Right ventricle myocardium (tissue), 1 donor: ENCODE data around the genes PVALEF and BAHCC1.

DNA sequence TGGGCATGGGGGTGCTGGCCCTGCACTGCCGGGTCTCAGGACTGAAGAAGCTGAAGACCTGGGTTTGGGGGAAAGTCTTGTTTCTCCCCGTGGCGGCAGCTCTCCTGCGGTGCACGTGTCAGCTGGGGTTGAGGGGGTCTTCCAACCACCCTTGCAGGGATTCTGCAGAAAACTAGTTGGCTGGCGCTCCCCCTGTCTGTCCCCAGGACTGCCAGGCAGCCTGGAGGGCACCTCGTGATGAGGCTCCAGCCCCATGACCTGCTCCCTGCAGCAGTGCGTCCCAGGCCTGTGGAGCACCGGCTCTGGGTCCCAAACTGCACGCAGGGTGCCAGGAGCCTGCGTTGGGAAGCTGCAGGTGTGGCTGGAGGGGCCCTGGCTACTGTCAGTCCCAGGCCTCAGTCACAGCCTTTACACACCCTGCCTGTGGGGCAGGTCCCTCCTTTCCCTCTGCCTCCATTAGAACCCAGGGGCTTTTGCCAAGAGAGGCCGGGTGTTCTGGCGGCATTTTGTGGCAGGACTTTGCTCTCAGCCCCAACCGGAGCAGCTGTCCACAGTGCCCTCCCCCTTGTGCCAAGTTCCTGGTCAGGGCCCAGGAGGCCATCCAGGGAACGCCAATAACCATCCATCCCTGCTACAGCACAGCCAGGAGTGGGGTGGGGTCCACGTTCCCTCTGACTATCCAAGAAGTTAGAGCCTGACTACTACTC, 9.1 kb downstream of the CHMP6 start:
- PRO-cap, 2 experiments = no peak in any of the 2 experiments

GRCh38 chr17:81065889-81066637, 31.1 kb downstream of the BAIAP2 start:
- PRO-cap, 2 experiments = no peak in any of the 2 experiments

GRCh38 chr17:81070752-81071224, 35.8 kb downstream of the BAIAP2 start:
- PRO-cap, 2 experiments = no peak in any of the 2 experiments

- PRO-cap, 2 experiments = no peak in any of the 2 experiments
These were observed 63.9 kb upstream of the PVALEF start for GRCh38 chr17:81101400-81101749.

DNA sequence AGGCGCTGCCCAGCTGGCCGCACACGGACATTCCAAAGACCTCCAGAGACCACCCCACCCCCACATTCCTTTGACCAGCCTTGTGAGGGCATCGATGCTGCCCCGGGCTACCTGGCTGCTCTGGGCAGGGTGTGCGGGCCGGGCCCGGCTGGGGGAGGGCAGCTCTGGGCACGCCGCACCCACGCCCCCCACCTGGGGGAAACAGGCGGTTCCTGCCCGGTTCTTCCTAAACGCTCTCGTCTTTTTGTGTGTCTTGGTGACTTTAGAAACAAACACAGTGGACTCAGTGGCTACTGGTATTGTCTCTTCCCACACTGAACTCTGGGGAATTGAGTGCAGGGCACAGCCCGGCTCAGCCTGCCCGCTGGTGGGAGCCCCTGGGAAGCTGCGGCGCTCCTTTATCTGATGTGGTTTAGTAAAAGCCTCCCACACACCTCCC, 55.5 kb upstream of the PVALEF start:
- PRO-cap, 2 experiments = no peak in any of the 2 experiments

GRCh38 chr17:81112981-81113565, 52.2 kb upstream of the PVALEF start:
- PRO-cap, 2 experiments = no peak in any of the 2 experiments

DNA sequence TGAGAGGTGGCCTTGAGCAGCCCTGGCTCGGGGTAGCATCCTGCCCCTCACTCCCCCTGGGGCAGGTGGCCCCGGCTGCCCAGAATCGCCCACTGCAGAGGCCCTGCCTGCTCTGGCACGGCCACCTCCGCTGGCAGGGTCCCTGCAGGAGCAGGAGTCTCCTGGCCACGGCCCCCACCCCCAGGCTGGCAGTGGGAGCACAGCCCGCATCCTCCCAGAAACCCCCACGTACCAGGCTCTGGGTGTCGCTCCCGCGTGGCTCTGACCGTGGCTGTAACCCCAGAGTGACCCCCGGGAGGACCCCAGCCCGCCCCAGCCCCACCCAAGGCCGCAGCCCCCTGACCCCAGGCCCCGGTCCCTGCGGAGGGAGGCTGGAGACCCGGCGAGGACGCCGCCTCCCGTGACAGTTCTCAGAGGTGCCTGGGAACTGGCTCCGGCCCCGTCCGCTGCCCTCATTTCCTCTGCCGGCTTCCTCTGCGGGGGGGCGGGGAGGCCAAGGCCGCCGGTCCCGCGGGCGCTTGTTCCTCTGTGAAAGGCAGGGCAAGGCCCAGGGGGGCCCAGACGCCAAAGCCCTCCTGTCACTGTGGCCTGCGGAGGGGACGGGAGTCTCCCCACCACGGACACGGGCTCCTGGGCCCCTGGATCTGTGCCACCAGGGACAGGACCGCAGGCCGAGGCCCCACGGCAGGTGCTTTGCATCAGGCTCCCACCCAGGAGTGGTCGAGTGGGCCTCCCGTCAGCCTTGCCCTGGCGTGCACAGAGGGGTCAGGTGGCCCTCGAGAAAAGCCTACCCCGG, 5.1 kb upstream of the PVALEF start:
- PRO-cap, 2 experiments = peak in 2 of 2 experiments; most common plus-strand start position 487 of the sequence (in 1); most common minus-strand start position 381 of the sequence (in 2)

- PRO-cap, 2 experiments = no peak in any of the 2 experiments
These were observed at the start of gene PVALEF for GRCh38 chr17:81164815-81165598. Gene PVALEF (plus strand): TSS chr17:81165507.

DNA sequence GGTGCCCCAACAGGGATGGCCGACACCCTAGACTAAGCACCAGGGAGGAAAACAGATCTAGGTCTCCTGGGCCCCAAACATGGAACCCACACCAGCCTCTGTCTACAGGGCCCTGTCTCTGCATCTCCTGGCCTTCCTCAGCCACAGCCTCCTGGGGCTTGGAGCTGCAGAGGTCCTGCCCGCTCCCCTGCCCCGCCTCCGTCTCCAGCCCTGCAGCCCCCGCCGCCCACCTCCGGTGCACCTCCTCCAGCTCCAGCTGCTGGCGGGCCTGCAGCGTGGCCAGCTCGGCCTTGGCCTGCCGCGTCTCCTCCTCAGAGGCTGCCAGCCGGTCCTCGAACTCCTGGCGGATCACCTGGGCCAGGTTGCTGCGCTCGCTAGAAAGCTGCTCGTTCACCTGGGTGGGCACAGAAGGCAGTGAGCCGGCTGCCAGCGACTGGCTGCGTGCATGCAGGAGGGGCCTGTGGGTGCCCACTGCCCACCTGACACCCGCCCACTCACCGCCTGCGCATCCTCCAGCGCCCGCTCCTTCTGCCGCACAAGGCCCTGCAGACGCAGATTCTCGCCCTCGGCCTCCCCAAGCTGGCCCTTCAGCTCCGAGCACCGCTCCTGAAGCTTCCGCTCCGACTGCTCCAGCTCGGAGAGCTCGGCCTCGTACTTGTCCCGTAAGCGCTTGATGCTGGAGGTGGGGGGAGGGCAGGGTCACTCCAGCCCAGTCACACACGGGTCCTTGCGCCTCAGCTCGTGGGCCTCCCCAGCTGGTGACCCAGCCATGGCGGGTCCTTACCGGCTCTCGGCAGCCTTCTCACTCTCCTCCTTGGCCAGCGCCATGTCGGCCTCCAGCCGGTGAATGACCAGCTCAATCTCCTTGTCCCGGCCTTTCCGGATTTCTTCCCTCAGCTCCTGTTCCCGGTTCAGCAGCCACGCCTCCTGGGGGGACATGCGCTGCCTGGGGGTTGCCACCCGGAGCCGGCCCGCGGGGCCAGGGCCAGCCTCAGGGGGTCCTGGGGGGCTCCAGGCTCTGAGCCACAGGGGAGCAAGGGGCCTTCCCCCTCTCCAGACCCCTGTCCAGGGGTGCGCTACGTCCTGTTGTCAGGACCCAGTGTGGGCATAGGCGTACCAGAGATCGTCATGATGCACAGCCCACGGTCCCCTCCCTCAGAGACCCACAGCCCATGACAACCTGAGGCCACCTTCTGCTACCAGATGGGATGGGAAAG, 24.8 kb upstream of the AATK start:
- PRO-cap, 2 experiments = no peak in any of the 2 experiments

- PRO-cap, 2 experiments = no peak in any of the 2 experiments
These were observed 35.6 kb upstream of the SLC38A10 start for GRCh38 chr17:81330593-81331235.

- PRO-cap, 2 experiments = peak in 2 of 2 experiments; most common plus-strand start chr17:81386982 (in 2); most common minus-strand start chr17:81386919 (in 2)
These were observed 8.2 kb upstream of the BAHCC1 start for GRCh38 chr17:81386850-81387731.

DNA sequence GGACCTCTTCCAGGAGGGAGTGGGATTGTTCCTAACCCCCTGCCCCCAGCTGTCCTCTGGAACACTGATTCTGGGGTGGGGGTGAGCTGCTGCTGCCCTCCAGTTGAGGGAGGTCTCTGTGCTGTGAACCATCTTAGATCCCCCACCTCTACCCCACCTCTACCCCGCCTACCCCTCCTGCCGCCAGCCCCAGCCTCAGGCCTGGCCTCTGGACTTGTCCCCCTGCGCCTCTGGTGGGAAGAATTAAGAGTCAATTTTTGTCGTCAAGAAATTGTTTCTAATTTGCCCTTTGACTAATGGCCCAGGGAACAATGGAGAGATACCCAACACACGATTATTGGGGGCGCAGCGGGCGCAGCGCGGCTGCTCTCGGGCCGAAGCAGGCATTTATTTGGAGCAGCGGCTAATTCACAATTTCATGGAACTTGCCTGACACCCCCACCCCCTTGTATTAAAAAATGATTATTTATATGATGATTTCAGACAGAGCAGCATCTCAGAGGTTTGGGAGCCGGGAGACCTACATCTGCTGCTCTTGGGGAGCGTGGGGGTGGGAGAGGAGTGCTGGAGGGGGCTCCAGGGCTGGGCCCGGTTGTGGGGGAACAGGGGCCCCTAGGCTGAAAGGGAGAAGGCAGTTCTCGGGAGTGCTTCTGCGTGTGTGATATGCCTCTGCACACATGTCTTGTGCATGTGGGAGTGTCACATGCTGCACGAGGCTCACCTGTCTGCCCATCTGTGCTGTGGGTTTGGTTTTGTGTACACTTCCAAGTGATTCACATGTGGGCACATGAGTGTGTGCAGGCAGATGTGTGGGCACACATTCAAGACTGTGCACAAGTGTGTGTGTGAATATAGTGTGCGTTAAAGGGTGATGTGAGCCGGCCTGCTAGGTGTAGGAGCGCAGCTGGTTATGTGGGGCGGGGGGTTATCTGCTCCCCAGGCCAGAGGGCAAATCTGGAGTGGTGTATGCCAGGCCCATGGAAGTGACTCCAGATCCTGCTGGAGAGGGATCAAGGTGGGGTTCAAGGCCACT, 4.2 kb upstream of the BAHCC1 start:
- PRO-cap, 2 experiments = no peak in any of the 2 experiments

GRCh38 chr17:81391779-81392524, 3.3 kb upstream of the BAHCC1 start:
- PRO-cap, 2 experiments = peak in 2 of 2 experiments; most common plus-strand start chr17:81392308 (in 2); most common minus-strand start chr17:81392115 (in 2)

DNA sequence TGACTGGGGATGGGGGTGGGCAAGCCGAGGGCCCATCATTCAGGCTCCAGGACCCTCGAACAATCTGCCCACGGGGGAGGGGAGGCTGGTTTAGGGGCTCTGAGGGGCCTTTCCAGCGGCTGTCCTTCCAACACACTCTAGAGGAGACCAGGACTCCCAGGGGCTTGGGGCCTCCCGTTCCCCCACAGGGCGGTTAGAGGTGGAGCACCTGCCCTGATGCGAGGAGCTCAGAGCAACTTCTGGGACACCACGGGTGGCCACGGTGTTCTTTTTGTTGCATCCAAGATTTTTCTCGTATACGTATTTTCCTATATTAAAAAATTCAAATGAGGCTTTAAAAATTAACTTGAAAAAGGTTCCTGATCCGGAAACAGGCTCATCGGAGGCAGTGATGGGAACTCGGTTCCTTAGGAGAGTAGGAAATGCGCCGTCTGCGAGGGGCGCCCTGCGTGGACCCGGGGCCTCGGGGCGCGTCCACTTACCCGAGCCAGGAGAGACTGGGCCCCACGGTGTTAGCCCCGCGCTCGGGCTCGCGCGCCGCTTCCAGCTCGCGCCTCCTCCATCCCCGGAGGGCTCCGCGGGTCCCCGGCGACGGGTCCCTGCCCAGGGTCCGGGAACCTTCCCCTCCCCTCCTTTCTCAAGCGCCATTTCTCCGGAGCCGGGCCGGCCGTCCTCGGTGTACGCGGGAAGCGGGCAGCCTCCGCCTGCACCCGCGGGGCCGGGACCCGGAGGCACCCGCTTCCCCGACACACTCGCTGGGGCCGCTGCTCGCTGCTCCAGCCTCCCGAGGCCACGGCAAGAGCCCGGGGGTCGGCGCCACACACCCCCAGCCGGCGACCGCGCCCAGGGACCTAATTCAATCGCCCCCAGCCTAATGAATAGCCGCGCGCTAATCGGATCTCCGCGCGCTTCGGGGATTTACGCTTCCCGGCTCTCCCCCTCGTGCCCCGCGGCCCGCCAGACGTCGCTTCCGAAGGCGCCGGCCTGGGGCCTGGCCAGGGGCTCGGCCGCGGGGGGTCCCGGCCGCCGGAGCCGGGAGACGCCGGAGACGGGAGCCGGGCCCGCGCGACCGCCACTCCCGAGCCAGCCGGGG, 2.3 kb upstream of the BAHCC1 start:
- PRO-cap, 2 experiments = no peak in any of the 2 experiments

GRCh38 chr17:81394799-81395746, at the start of gene BAHCC1:
Gene BAHCC1 (plus strand): TSS chr17:81395457.
- PRO-cap, 2 experiments = peak in 2 of 2 experiments; most common plus-strand start chr17:81395462 (in 2); most common minus-strand start chr17:81395178 (in 1)

DNA sequence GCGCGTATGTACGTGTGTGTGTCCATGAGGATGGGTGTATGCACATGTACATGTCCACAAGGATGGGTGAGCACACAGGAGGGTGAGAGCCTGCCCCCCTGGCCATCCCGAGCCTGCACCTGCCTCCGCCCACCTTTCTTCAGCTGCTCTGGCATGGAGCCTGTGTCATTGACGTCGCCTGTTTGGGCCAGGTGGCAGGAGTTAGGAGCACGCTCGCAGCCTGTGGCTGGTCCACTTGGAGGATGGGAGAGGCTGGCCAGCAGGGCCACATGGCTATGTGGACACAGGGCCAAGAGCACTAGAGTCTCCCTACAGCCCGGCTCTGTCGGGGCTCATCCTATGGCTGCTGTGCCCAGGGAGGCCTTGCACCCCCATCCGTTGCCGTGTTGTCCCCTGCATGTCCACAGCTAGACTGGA, 21.4 kb downstream of the BAHCC1 start:
- PRO-cap, 2 experiments = no peak in any of the 2 experiments

DNA sequence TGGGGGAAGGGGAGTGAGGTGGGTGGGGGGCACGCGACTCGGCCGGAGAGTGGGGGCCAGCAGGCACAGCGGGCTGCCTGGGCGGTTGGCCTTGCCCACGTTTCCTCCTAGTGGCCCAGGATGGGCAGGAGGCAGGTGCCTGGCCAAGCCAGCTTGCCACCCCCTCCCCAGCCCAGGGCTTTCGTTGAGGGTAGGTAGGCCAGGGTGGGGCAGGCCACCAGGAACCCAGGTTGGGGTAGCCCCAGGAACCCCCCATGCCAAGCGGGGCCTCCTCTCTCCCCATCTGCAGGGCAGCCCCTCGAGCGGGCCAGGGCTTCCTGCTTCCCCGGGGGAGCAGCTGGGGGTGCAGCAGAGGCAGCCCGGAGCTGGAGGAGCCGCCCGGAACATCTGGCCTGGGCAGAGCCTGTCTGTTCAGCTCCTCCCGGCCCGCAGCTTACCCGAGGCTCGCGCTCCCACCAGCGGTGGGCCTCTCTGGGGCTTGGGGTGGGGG, 34.4 kb downstream of the BAHCC1 start:
- PRO-cap, 2 experiments = no peak in any of the 2 experiments

- PRO-cap, 2 experiments = no peak in any of the 2 experiments
These were observed 36.9 kb downstream of the BAHCC1 start for GRCh38 chr17:81432079-81432541.

GRCh38 chr17:81511838-81512402, 679 bp downstream of the ACTG1 start:
- PRO-cap, 2 experiments = peak in 1 of 2 experiments; most common minus-strand start chr17:81511989 (in 1)

- PRO-cap, 2 experiments = no peak in any of the 2 experiments
These were observed 4.4 kb upstream of the FAAP100 start for GRCh38 chr17:81556609-81556934.